GM23338 (cell line): ENCODE measurements around a stretch of chr12.

DNA sequence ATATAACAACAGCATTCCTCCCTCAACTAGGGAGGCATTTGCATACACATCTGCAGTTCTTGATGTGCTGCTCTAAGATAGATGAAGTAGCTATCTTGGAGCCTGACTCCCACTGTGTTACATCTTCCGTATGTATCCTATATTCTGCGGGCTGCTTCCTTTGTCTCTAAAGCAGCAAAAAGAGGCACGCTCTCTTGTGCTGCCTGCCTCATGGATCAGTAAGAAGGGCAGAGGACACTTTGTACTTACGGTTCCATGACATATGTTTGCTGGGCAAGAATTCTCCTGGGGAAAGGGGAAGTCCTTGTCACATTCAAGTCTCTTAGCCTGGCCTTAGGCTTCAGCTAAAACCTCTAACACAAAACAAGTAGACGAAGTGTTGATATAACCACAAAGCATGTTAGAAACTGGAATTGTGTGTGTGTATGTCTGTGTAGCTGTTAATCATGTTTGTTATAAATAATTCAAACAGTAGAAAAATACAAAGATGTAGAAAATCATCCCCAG lies 2.5 kb upstream of the RERG start:
- PRO-cap, result no peak
- RAMPAGE, long total RNA, result no peak

- PRO-cap, result no peak
- RAMPAGE, long total RNA, result no peak
These were observed 160.0 kb downstream of the EPS8 start for GRCh38 chr12:15629006-15629847.

GRCh38 chr12:15788667-15788925 lies 592 bp downstream of the EPS8 start:
- PRO-cap, result bidirectional peak, plus-strand start at chr12:15788818, minus-strand start at chr12:15788837
- RAMPAGE, long total RNA, result no peak

- PRO-cap, result no peak
- RAMPAGE, long total RNA, result no peak
These were observed 29.9 kb upstream of the STRAP start for GRCh38 chr12:15852362-15852561.

- PRO-cap, result no peak
- RAMPAGE, long total RNA, result no peak
These were observed 84.3 kb downstream of the DERA start for GRCh38 chr12:15995079-15996221.

GRCh38 chr12:16021114-16021800 lies 110.1 kb downstream of the DERA start:
- PRO-cap, result no peak
- RAMPAGE, long total RNA, result no peak

- PRO-cap, result no peak
- RAMPAGE, long total RNA, result no peak
These were observed 15.7 kb downstream of the CAPZA3 start for GRCh38 chr12:18753351-18754226.

GRCh38 chr12:19130442-19131537 lies 1.3 kb downstream of the PLEKHA5 start:
- PRO-cap, result bidirectional peak, plus-strand start at chr12:19130658, minus-strand start at chr12:19130664; bidirectional peak, plus-strand start at chr12:19131158, minus-strand start at chr12:19130841
- RAMPAGE, long total RNA, result no peak

- PRO-cap, result no peak
- RAMPAGE, long total RNA, result no peak
These were observed 26.6 kb downstream of the PLEKHA5 start for GRCh38 chr12:19155866-19156761.

- PRO-cap, result no peak
- RAMPAGE, long total RNA, result no peak
These were observed 59.6 kb downstream of the PLEKHA5 start for GRCh38 chr12:19188808-19189826.

- PRO-cap, result no peak
- RAMPAGE, long total RNA, result no peak
These were observed 145.0 kb downstream of the PLEKHA5 start for GRCh38 chr12:19274406-19274977.

GRCh38 chr12:19473222-19473450 lies 33.8 kb downstream of the AEBP2 start:
- PRO-cap, result no peak
- RAMPAGE, long total RNA, result no peak

GRCh38 chr12:19482590-19483143 lies 43.4 kb downstream of the AEBP2 start:
- PRO-cap, result no peak
- RAMPAGE, long total RNA, result no peak

DNA sequence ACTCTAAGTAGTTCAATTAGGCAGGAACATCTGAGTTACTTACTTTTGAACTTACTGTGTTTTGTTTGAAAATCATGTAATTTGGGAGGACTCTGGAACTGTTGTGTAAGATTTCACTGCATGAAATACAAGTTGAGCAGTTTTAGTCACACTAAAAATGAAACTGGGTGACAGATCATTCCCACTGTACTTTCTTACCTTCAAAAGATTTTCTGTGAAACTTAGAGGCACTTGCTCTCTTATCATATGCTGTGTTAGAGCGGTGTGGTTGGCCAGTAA lies 113.1 kb downstream of the AEBP2 start:
- PRO-cap, result no peak
- RAMPAGE, long total RNA, result no peak

DNA sequence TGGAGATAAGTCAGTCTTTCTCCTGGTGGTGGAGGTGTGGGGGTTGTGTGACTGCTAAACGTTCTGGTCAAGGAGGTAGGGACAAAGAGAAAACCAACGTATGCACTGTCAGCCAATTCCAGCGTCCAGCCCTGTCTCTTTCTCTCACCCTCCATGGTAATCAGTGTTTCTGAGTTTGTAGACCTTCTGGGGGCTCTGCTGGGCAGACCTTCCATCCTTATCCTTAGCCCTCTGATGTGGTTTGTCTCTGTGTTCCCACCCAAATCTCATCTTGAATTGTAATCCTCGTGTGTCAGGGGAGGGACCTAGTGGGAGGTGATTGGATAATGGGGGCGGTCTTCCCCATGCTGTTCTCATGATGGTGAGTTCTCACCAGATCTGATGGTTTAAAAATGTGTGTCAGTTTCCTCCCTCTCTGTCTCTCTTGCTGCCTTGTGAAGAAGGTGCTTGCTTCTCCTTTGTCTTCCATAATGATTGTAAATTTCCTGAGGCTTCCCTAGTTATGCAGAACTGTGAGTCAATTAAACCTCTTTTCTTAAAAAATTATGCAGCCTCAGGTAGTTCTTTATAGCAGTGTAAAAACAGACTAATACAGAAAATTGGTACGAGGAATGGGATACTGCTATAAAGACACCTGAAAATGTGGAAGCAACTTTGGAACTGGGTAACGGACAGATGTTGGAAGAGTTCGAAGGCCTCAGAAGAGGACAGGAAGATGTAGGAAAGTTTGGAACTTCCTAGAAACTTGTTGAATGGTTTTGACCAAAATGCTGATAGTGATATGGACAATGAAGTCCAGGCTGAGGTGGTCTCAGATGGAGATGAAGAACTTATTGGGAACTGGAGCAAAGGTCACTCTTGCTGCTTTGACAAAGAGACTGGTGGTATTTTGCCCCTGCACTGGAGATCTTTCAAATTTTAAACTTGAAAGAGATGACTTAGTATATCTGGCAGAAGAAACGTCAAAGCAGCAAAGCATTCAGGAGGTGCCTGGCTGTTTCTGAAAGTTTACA lies 143.0 kb downstream of the AEBP2 start:
- PRO-cap, result no peak
- RAMPAGE, long total RNA, result no peak

DNA sequence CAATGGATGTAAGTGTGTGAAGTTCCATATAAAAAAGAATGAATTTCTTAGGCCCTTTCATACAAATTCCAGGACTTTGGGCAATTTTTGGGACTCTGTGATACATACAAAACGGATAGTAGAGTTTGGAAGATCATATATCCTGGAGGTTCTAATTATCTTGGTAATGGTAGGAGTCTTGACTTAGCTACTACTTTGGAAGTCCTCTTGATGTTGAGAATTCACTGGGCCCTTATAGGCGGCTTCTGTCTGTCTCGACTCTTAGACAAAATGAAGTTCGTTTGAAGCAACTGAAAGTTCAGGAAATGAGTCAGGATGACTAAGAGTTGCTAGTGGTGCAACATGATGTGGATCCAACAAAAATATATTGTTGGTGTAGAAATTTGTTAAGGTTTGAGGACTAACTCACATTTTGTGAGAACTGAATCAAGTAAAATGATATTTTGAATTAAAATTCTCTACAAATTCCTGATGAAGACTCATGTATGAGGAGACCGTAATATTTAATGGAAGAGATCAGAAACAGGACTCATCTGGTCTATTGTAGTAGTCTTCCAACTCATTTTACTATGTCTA lies 272.7 kb downstream of the AEBP2 start:
- PRO-cap, result no peak
- RAMPAGE, long total RNA, result no peak

DNA sequence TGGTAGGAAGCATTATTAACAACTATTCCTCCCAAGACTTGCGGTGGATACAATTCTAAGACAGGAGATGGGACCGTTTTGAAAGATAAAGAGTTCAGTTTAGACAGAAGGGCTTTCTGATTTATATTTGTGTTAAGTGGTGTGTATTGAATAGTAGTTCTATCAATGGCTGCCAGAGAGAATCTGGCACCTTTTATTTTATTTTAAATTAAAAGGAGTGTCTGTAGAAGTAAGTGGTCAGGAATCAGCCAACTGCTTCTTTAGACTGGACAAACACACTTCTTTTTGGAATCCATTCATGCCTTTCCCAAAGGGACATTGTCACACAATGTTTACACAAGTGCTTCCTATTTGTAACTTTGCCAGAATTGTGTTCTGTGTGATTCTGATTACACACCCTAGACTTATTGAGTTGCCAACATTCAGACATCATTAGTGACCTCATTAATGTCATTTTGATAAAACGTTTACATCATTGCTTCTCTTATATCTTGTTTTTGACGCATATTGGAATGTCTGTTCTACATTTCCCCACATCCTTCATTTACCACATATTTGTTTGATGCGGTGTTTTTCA lies 305.3 kb downstream of the AEBP2 start:
- PRO-cap, result no peak
- RAMPAGE, long total RNA, result no peak

DNA sequence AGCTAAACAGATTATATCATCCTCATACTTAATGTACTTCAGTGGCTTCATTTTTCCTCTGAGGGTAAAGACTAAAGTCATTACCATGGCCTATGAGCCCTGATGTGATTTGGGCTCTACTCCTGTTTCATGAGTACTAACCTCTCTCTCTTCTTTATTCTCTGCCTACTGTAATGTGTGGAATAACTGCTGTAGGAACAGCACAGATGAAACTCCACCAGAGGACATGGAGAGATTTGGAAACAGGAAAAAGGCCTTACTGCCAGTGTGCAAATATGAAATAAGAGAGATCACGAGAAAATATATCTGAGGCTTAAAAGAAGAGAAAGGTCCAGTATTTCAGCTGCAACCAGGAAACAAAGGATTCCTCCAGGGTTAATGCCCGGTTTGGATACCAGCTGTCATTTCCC lies 422.5 kb upstream of the PDE3A start:
- PRO-cap, result no peak
- RAMPAGE, long total RNA, result no peak

DNA sequence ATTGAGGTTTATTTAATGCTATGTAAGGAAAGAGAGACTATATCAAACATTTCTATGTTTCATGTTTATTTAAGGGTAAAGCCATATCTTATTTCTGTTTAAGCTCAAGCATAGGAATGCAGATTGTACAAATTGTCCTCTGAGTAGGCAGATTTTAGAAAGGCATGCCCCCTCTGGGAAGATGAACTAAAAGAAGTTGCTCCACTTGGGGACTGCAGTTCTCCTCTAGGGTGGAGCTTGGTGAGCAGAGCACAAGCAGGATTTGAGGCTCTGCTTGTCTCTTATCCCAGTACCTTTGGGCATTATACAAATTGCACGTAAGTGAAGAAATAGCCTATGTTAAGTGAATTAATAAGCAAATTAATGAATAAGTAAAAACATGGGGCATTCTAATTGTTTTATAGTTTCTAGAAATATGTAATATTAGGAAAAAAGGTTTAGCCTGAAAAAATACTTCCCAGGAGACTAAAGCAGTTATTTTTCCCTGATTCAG lies 96.1 kb upstream of the PDE3A start:
- PRO-cap, result no peak
- RAMPAGE, long total RNA, result no peak

- PRO-cap, result no peak
- RAMPAGE, long total RNA, result no peak
These were observed 94.5 kb upstream of the PDE3A start for GRCh38 chr12:20273720-20274394.